ENCODE measurements around the genes OGA, GBF1 and RPEL1.

DNA sequence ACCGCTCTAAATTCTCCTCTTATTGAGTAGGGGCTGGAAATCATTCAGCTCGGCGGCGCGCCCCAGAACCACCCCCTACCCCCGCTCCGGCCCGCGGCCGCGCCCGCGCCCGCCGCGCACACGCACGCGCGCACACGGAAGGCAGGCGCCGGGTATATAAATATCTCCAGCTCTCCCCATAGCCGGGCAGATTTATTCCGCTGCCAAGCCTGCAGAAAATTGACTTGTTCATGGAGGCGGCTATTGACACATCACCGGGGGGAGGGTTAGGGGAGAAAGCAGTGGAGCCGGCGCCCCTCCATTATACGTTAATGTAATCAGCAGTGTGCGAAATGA, 61.5 kb upstream of the BTRC start:
- RRBS, result 4% methylated on average over 15 of the region's 31 CpGs

DNA sequence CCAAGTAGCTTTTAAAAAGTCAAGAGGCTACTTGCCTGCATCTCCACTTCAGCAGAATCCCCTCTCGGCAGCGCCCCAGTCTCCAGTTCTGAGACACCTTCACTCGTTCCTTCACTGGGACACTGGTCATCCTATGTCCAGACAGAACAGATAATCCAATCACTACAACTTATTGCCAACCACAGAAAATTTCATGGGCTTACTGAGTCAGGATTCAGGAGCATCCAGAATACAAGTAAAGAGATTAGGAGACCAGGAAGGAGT, 18.7 kb downstream of the FBXW4 start:
- RRBS, result no CpG with 5 or more reads among the region's 3 CpGs

- RRBS, result no CpG with 5 or more reads among the region's 4 CpGs
These were observed 1.7 kb upstream of the NPM3 start for GRCh38 chr10:101784796-101785568.

DNA sequence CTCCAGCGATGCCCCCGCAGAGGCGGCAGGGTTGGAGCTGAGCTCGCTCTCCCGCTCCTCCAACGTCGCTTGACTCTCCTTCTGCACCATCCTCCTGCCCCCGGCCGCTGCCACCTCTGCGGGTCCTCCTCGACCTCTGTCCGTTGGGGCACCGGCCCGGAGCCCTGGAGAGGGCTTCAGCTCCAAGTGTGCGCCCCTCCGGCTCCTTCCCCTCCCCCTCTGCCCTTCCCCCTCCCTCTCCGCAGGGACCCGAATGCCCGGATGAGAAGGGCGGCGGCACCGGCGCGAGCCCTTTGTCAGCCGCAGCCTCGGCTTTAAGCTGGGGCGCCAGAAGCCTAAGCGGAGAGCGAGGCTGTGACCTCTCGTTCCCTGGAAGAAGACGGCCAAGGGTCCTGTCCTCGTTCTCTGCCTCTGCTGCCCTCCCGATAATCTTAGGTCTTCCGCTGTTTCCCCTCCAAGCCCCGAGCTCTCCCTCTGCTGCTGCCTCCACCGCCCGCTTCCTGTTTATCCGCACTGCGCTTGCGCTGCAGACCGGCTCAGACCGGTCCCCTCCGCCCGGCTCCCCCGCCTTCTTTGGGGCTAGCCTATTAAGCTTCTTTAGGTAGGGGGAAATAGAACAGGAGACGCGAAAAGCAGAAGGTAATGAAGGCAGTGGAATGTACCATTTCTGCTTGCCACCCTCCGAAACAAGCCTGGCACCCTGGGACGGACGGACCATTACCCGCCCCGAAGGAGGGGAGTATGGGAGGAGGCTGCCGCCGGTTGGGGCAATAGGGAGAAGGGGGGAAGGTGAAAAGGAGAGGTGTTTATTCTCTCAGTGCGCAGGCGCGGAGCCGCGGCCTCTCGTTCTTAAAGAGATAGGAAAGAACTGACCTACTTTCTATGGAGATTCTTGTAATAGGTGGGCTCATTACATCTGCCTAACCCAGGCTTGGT, at the start of gene OGA:
Gene OGA (minus strand): TSS at position 512 of the 936 bp plus-strand sequence.
- RRBS, result under 1% methylated on average over 15 of the region's 60 CpGs

GRCh38 chr10:101968888-101969603, 86.9 kb downstream of the ARMH3 start:
- RRBS, result no CpG with 5 or more reads among the region's 3 CpGs

GRCh38 chr10:102122041-102122531, 1.9 kb upstream of the LDB1 start:
- RRBS, result no CpG with 5 or more reads among the region's 5 CpGs

- RRBS, result no CpG with 5 or more reads among the region's 5 CpGs
These were observed 6.3 kb upstream of the NOLC1 start for GRCh38 chr10:102145853-102146394.

GRCh38 chr10:102230197-102230769, 4.2 kb downstream of the ELOVL3 start:
- RRBS, result 4% methylated on average over 4 of the region's 46 CpGs

DNA sequence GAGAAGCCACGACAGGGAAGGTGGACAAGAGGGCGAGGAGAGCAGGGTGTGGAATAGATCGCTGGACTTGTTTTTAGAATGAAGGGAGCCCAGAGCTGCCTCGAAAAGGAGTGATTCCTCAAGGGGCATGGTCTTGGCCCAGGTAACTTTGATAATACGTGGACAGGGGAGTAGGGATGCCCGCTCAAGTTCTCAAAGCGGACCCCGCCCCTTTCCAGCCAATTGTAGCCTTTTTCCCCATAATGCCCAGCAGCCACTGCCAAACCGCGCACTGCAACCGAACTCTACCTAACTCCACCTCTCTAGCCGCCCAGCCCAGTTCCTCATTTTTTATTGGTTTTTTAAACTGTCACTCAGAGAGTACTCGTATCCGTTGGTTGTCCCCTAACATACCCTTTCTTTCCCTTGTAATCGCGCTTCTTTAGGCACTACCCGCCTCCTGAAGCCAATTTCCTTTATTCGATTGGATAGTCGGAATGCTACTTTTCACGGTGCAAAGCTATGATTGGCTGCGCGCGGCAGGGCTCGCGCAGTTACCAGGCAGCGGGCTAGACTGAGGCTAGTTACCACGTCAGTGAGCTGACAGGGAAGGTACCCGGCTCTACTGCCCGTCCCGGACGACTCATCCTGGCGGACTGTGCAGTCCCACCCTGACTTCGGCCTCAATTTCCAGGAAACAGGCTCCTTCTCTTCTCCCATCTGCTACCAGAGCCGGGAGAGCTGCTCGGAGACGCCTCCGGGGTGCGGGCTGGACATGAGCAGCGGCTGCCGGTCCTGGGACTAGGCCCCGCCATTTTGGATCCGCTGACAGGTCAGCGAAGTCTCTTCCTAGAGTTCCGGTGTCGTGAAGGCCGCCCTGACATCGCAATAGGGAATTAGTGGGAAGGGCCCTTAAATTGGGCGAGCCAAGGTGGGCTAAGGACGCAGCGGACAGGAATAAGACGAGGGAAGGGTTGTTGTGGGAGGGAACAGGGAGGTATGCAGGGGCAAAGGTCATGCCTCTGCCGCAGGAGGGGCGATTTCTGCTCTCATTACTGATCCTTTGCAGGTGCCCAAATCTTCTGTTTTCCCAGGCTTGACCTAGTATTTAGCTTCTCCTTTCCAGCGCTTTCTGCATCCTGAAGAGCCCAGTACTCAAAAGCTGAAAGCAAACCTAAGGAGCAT, at the start of gene GBF1:
Gene GBF1 (plus strand): TSS at position 562 of the 1,164 bp plus-strand sequence.
- RRBS, result 2% methylated on average over 9 of the region's 54 CpGs

- RRBS, result no CpG with 5 or more reads among the region's 12 CpGs
These were observed 66.6 kb downstream of the GBF1 start for GRCh38 chr10:102311859-102312416.

DNA sequence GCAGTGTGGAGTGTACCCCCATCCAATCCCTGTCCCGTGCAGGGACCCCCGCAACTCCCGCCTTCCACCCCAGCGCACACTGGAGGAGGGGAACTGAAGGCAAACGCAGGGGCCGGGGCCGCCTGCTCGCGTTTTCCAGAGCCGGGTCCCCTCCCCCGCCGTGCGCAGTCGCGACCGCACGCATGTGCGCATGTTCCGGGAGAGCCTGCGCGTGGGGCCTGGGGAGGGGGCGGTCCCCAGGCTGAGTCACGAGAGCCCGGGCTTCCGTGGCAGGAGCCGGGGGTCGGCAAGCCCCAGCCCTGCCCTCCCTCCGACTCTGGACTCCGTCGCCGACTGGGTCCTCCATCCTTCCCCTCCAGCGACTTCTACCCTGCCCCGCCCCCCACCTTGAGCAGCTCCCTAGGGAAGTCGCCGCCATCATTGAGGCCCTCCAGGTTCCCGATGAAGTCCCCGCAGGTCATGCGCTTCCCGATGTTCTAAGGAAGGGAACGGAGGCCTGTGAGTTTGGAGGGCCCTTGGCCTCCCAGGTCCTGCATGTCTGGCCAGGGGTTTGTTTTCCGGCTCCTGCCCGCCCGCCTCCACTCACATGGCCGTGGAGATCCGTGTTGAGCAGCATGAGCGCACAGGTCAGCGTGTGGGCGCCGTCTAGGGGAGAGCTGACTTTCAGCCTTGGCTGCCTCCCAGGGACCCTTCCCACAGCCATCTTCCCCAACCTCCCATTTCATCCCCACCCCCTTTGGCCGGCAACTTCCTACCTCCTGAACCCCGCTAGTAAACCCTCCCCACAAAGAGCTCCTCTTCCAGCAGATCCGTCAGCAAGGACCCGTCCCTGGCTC, 7.9 kb downstream of the PSD start:
- RRBS, result 79% methylated on average over 15 of the region's 53 CpGs

- RRBS, result 86% methylated on average over 3 of the region's 18 CpGs
These were observed 4.1 kb upstream of the CUEDC2 start for GRCh38 chr10:102436143-102437231.

GRCh38 chr10:102492833-102493575, 9.5 kb downstream of the ACTR1A start:
- RRBS, result no CpG with 5 or more reads among the region's 4 CpGs

- RRBS, result no CpG with 5 or more reads among the region's 11 CpGs
These were observed 2.9 kb downstream of the TRIM8 start for GRCh38 chr10:102647135-102647579.

- RRBS, result no CpG with 5 or more reads among the region's 5 CpGs
These were observed 11.8 kb downstream of the SFXN2 start for GRCh38 chr10:102726176-102726677.

DNA sequence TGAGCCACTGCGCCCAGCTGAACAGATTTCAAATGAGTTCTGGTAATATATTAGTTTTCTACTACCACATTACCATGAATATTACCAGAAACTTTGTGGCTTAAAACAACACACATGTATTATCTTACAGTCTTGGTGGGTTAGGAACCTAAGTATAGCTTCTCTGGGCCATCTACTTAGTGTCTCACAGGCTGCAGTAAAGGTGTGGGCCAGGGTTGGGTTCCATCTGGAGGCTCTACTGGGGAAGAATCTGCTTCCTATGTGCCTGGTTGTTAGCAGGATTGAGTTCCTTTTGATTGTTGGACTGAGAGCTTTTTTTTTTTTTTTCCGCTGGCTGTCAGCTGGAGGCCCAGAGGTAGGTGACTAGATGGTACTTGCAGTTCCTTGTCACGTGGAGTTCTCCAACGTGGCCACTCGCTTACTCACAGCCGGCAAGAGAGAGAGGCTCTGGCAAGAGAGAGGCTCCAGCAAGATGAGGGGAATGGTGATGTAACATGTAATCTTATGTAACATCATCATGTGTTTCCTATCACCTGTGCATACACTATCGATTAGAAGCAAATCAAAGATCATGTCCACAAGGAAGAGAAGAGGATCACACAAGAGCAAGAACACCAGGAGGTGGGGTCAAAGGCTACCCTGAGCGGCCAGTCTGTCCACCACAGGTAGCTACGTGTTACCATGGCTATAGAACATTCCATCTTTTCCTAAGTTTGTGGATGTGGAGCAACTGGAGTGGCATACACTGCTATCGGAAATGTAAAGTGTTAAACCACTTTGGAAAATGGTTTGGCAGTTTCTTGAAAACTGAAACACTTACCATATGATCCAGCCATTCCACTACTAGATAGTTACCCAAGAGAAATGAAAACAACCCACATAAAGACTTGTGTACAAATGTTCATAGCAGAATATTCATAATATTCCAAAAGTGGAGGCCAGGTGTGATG, 4.0 kb upstream of the BORCS7 start:
- RRBS, result no CpG with 5 or more reads among the region's 10 CpGs

DNA sequence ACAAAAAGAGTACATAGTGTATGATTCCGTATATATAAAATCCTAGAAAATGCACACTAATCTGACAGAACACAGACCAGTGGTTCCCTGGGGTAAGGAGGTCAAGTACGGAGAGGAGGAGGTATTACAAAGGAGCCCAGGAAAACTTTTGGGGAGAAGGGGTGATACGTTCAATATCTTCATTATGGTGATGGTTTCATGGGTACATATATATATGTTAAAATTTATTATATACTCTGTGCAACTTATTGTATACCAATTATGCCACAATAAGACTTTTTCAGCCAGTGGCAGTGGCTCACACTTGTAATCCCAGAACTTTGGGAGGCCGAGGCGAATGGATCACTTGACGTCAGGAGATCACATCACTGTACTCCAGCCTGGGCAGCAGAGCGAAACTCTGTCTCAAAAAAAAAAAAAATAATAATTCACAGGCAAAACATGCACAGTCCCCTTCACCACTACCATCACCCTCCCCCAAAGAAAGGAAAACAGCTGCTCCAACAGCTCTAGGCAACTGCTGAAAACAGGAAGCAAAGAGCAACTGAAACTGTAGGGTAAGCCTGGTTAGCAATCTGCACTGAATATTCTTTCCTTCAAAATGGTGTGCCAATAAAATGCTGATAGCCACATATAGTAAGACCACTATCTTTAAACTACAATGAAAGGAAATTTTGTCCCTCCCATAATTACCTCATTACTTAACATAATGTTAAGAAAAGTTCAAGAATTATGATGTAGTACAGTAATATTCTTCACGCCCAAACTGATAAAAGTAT, 12.0 kb downstream of the NT5C2 start:
- RRBS, result no CpG with 5 or more reads among the region's 8 CpGs

DNA sequence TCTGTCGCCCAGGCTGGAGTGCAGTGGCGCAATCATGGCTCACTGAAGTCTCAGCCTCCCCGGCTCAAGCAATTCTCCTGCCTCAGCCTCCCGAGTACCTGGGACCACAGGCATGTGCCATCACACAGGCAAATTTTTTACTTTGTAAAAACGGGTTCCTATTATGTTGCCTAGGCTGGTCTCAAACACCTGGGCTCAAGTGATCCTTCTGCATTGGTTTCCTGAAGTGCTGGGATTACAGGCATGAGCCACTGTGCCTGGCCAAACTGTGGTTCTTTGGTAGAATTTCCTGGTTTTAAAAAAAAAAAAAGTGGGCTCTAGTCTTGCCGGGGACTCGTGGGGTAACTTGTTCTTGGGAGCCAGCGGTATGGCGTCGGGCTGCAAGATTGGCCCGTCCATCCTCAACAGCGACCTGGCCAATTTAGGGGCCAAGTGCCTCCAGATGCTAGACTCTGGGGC, at the start of gene RPEL1:
Gene RPEL1 (plus strand): TSS at position 258 of the 459 bp plus-strand sequence.
- RRBS, result no CpG with 5 or more reads among the region's 12 CpGs

GRCh38 chr10:103388736-103389343, 7.4 kb downstream of the ATP5MK start:
- RRBS, result no CpG with 5 or more reads among the region's 3 CpGs

- RRBS, result no CpG with 5 or more reads among the region's 11 CpGs
These were observed 49.2 kb downstream of the NEURL1 start for GRCh38 chr10:103542658-103543248.